ENCODE measurements around the genes PRDM9 and MTMR12.

DNA sequence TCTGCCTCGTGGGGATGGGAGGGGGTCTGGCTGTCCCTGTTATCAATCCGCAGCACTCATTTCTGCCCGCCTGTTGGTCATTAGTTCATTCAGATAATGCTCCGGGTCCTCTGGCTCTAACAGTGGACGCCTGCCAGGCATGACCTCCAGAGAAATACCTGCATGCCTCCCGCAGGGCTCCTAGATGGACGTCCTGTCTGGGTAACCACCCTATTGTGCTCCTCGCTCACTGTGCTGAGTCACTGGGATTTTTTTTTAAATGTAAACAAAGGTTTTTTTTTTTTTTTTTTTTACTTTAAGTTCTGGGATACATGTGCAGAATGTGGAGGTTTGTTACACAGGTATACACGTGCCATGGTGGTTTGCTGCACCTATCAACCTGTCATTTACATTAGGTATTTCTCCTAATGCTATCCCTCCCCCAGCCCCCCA is 116.4 kb downstream of the H3Y2 start:
- PRO-cap: no peak

DNA sequence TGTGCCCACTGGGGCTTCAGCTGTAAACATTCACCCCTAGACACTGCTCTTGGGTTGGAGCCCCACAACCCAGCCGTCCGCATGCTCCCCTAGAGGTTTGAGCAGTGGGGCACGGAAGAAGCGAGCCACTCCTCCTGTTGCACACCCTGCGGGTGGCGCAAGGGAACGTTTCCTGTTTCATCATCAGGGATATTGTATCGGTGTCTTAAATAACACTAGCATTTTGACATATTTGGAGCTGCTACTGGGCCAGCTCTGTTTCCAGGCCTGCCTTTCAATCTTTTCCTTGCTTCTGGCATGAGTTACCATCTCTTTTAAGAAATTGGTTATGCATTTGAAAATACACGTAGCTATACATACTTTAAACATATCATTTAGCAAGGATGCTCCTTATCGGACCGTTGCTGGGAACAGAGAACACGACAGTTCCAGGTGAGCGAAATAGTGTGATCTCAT is 48.0 kb downstream of the H3Y2 start:
- PRO-cap: no peak

DNA sequence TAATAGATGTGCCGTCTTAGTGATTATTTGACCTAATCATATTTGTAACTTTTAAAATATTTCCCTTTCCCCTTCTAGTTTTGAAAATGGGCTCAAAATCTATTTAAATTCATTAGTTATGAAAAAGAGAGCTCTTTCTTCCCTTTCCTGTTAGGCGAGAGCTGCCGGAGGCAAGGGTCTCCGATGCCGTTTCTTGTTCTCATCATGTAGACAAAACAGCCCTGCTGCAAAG is 393.6 kb upstream of the H3Y1 start:
- PRO-cap: no peak

- PRO-cap: bidirectional peak, plus-strand start at chr5:21341450, minus-strand start at chr5:21341290
Measured at GRCh38 chr5:21341117-21341632, 1353.2 kb upstream of the CDH18 start.

DNA sequence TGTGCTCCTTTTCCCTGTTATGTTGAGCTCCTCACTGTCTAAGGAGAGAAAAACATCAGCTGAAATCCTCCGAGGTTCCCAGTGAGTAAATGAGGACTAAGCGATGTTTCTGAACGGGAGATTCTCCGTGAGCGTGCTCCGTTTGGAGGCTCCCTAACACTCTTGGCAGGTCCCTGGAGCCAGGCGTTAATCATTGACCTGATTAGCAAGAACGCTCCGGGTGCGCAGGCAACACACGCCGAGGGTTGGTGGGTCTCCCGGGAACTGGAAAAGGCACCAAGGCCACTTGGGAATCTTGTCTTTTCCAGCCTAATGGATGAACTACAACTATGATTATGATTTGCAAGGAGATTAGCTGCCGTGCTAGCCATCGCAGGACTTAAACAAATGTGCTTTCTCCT is 640.5 kb downstream of the CDH12 start:
- PRO-cap: no peak

- PRO-cap: no peak
Measured at GRCh38 chr5:23007208-23007861, 154.2 kb upstream of the CDH12 start.

- PRO-cap: no peak
Measured at GRCh38 chr5:23027275-23027800, 174.2 kb upstream of the CDH12 start.

DNA sequence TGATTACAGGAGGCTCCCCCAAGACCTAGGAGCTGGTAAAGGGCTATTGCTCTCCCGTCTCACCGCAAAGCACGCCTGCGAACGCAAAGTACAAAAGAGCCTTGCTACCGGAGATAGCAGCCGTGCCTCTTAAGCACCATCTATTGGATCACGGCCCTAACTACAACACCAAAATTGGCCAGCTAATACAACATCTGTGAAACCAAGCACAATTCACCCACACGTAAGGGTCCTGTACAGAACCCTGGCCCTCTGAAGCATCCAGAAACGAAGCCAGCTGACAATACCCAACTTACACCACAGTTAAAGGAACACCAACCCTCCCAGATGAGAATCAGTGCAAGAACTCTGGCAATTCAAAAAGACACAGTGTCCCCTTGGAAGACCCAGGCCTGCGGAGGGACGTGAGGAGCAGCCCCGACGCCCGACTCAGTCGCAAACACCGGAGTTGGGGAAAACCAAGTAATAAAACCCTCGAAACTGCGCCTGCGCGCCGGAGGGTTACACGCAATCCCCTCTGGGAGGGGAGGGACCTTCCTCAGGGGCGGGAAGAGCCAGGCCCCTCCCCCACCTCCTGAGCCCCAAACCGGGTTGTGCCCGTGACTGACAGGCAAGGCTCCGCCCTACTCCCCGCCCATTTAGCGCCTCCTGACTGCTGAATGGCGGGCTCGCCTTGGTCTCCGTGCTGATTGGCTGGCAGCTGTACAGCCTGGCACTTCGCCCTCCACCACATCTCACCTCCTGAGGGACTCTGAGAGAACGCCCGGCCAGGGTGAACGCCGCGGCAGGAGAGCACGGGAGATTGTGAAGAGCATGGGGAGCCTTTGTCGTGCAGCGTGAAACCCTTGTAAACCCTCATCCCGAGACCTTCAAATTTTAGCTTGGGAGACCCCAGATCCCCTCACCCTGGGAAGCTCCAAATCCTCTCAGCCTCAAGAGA is at the start of gene PRDM9:
TSS of gene PRDM9 (plus strand) at position 744 of the 940 bp plus-strand sequence.
- PRO-cap: no peak

DNA sequence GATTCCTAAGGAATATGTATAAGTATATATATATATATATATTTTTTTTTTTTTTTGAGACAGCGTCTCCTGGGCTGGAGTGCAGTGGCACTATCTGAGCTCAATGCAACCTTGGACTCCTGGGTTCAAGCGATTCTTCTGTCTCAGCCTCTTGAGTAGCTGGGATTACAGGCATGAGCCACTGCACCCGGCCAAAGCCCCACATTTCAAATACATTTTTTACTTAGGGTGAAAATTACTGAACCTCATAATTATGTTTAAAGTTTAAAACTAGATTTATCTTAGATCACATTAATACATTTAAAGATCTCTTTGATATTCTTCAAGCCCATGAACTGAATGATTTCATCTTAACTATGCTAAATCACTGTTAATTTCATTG is 377.3 kb downstream of the PRDM9 start:
- PRO-cap: no peak

DNA sequence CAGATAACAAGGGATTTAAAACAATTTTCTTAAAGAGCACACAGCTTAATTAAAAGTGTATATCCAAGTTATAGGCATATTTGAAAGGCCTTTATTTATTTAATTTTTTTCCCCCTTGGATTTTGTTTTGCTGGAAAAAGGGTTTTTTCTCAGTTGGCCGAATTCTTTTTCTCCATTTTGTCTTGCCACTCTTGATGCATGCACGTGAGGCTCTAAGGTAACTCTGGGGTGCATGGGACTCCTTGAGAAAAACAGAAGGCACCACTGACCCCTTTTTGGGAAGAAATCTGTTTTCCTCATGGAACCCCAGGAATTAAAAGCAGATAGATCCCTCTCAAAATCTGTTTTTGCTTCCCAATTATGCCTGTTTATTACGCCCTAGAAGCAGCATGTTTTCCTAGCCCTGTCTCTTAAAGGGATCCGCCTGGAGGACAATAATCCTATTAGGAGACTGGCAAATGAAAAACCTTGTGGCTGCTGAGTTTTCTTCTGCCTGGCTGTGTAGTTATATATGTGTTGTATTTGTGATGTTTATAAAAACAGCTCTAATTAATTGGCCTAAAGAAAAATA is 435.0 kb upstream of the CDH9 start:
- PRO-cap: no peak

- PRO-cap: no peak
Measured at GRCh38 chr5:28808878-28809614, 1770.7 kb upstream of the CDH9 start.

- PRO-cap: no peak
Measured at GRCh38 chr5:31525956-31526616, 5.8 kb downstream of the DROSHA start.

DNA sequence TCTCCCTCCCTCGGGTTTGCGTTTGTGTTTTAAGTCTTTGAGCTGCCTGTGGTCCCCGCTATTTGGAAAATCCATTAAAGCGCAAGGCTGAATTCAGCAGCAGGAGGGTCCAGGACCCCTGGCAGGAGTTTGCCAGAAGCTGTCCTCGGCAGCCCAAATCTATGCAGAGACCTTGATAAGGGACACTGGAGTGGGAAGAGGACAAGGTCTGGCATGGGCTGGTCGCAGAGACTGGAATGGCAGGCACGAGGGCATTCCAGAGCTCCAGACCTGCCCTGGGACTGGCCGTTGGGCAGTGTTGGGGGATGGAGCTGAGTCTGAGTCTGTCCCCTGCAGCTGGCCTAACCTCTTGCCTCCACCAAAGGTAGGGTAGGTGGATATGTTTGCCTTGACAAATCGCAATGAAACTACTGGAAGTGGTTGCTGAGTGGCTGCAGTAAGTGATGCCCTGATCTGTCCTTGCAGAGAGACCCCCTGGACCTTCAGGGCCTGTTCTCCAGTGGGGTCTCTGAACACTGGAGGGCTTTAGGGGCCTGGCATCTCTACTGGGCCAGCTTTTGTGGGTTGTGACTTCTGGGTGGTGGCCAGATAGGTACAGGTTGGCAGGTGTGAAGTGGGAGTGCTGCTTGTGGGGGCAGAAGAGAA is 1.3 kb downstream of the PDZD2 start:
- PRO-cap: no peak

DNA sequence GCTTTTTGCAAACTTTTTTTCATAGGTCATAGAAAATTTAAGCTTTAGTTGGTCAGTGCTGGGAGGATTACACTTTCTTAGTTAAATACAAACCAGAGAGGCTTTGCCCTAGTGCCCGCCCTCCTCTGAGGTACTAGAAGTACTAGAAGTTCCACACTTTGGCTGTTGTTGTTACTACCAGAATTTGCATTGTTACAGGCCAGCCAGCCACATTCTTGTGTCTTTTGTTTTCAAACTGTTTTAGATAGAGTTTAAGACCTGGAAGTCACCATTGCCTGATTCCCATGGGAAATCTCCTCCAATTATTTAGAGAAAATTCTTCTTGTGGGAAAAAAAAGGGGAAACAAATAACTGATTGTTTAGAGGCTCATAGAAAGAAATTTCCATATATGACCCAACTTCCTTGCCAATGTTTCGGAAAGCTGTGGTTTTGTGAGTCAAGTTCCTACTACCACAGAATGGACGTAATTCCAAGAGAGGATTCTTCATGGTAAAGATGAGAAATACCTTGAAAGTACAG is 252.3 kb downstream of the GOLPH3 start:
- PRO-cap: no peak

GRCh38 chr5:32108170-32108796 is 65.8 kb downstream of the GOLPH3 start:
- PRO-cap: no peak

- PRO-cap: no peak
Measured at GRCh38 chr5:32172376-32173205, 1.5 kb downstream of the GOLPH3 start.

DNA sequence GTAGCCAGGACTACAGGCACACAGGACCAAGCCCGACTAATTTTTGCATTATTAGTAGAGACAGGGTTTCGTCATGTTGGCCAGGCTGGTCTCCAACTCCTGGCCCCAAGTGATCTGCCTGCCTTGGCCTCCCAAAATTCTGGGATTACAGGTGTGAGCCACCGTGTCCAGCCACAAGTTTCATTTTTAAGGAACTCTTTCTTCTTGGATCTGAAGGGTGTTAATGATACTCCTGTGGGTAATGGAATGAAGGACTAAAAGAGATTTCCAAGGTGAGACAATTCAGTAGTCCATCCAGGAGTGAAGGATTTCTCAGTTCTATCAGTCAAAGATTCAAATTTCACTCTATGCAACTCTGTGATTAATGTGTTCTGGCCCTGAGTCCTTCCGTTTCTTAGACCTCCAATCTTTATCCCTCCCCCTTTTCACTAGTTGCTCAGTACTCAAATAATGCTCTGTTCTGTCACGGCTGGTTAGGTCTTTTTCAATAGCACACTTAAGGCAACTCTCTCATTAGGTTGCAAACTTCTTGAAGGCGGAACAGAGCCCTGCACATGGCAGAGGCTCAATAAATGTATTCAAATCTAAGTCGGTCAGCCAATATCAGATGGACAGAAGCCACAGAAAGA is 66.7 kb upstream of the GOLPH3 start:
- PRO-cap: no peak

DNA sequence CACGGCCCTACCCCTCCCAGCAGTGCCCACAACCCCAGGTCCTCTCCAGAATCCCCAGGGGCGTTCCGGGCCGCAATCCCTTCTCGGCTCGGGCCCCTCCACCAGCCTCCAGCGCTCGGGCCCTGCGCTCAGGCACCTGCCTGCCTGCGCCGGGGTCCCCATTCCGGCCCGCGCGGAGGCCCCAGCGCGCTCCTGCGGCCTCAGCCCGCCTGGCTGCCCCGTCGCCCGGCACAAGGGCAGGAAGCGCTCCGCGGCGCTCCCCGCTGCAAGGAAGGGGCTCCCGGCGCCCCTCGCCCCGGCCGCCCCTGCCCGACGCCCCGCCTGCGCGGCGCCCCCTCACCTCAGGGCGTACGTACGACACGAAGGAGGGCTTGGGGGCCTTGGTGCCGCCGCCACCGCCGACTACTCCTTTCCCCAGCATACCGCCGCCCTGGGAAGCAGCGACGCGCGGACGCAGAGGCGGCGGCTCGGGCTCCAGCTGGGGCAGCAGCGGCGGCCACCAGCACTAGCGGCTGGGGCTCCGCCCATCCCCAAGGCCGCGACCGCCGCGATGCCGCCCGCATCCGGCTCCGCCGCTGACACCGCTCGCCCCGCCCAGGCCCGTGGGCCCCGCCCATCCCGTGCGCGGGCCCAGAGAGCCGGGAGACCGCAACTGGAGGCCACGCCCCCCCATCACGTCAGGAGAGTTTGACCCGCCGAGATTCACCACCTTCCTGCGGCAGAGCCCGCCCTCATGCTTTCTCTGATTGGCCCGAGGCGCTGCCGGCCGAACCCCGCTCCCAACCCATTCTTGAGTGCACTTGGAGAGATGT is at the start of gene MTMR12:
TSS of gene MTMR12 (minus strand) at position 522 of the 812 bp plus-strand sequence.
- PRO-cap: unidirectional peak, minus-strand start at position 480 of the sequence; bidirectional peak, plus-strand start outside the sequence, minus-strand start at position 552 of the sequence

DNA sequence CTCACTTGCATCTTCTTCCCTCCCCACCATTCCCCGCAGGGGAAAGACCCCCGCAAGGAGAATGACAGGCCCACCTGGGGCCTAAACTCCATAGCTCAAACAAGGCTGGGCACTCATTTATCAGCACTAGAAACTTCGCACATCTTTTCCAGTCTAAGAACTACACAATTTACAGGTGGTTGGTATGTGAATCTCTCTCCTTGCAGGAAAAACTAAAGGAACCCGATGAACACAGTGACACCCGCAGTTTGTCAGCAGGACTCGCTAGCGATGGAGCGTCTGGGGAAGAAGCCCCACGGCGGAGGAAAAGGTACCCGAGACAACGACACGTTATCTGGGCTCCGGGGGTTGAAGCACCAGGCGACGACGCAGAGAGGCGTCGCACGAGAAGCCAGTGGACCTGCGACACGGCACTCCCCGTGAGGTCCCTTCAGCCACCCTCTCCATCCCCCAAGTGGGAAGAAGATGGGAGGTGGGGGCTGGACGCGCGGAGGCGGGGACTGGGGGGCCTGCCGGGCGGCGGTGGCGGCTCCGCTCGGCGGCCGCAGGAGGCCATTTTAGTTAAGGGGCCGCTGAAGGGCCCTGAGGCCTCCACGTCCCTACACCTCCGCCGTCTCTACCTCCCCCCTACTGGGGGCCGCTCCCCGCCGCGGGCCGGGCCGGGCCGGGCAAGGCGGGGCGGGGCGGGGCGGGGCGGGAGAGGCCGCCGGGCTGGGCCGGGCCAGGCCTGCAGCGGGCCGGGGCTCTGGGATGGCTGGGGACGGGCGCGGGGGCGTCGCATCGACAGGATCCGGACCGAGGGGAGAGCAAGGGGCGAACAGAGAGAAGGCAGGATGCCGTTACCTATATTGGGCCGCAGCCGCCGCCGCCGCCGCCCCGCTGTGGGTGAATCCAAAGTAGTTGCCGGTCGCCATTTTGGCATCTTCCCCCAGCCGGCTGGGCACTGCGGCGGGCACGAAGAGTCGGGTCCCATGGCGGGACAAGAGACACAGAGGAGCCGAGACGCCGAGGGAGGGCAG is 845 bp downstream of the ZFR start:
- PRO-cap: unidirectional peak, plus-strand start at position 244 of the sequence; unidirectional peak, plus-strand start at position 333 of the sequence; bidirectional peak, plus-strand start at position 490 of the sequence, minus-strand start at position 618 of the sequence

DNA sequence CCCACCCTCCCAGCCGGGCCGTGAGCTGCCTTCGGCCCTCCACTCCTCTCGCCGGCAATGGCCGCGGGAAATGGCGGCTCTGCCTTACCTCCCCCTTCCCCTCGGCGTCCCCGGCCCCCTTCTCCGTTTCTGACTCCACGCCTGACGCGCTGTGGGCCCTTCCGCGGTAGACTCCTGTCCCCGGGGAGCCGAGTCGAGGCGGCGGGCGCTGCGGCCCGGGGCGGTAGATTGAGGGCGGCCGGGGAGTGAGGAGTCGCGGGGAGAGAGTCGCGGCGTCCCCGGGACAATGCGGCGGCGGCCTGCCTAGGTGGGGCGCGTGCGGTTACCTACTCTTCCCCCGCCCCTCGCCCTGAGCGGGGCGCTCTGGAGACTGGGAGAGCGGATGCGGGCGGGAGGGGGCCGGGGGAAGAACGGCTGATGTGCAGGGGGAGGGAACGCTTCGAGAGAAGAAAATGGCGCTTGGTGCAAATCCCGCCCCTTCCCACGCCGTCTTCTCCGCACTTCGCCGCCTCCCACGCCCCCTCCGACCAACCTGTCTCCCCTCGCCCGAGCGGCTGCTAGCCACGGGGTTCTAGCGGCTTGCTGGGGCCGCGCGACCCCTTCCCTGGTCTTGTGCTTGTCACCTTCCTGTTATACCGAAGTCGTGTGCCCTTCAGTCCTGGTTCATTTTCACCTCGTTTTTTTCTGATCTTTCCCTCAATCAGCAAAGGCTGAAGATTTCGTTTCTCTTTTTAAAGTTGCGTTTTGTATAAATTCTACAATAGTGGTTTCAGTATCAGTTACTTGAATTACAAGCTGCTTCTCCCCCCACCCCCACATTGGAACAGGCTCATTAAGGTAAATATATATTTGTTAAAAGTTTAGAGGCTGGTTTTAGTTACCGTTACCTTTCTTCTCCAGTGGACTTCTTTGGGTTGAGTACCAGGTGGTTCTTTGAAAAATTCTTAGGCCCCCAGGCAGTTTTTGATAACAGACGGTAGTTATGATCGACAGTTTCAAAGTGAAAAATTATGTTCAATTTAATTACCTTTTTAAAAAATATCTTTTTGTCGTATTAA is 637 bp downstream of the SUB1 start:
- PRO-cap: unidirectional peak, plus-strand start at position 226 of the sequence; bidirectional peak, plus-strand start at position 477 of the sequence, minus-strand start at position 365 of the sequence

Data from osteocyte (in vitro differentiated cells).